SJCRH30 (cell line): Measurements from ENCODE around the genes KLRF2 and CLEC1A.

- RAMPAGE, long total RNA, result no peak
Measured at GRCh38 chr12:9126913-9127915, 11.5 kb upstream of the A2M start.

DNA sequence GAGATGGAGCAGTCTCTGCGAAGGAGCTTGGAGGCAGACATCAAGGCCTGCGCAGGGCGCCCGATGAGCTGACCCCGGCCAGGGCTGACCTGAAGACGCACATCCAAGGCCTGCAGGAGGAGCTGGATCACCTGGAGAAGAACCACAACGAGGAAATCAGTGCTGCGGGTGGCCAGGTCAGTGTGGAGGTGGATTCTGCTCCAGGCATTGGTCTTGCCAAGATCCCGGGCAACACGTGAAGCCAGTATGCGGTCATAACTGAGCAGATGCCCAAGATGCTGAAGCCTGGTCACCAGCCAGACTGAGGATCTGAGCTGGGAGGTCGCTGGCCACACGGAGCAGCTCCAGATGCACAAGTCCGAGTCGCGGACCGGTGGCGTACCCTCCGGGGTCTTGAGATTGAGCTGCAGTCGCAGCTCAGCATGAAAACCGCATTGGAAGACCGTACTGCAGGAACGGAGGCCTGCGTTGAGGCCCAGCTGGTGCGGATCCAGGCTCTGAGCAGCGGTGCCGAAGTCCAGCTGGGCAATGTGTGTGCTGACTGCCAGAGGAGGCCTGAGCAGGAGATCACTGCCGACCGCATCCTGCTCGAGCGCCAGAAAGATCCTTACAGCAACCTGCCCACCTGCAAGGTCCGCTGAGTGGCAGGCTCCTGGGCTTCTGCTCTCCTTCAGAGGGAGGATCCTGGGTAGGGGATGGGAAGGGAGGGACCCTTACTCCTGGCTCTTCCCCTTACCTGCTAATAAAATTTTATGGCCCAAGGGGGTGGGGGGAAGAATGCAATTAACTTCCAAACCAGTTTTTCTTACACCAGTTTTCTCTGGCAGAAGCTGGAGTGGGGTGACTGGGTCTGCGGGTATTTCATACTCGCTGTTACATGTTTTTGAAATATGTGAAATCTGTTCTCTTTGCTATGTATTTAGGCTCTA, 12.5 kb upstream of the A2M start:
- RAMPAGE, long total RNA, result no peak

DNA sequence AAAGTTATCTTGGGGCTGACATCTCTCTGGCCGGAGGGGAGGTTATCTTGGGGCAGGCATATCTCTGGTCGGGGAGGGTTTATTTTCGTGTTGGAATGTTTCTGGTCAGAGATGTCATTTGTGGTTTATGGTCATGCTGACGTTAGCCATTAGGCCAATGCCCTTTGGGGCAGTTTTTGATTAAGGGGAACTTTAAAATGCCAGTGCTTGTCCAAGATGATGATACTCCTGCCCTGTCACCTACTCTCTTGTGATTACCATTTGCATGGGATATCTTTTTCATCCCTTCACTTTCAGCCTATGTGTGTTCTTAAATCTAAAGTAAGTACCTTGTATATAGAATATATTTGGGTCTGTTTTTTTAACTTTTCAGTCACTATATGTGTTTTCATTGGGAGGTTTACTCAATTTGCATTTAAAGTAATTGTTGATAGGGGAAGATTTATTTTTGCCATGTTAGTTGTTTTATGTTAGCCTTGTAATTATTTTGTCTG, 29.1 kb upstream of the A2M start:
- RAMPAGE, long total RNA, result no peak

DNA sequence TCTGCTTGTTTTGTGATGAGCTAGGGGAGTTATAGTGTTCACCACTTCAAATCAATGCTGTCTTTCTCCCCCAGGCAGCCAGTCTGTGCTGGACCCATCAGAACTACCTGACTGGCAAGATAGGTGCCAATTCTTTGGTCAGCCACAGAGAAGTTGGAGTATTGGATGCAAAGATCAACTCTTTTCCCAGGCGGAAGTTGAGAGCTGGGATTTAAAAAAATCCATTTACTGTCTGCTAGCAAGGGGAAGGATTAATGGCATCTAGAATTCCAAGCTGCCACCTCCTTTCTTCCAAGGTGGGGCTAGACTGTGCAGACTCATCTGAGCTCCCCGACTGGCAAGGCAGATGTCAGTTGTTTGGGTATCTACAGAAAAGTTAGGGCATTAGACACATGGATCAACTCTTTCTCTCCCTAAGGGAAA, 31.0 kb upstream of the A2M start:
- RAMPAGE, long total RNA, result no peak

GRCh38 chr12:9240781-9241088, 32.5 kb upstream of the PZP start:
- RAMPAGE, long total RNA, result no peak

DNA sequence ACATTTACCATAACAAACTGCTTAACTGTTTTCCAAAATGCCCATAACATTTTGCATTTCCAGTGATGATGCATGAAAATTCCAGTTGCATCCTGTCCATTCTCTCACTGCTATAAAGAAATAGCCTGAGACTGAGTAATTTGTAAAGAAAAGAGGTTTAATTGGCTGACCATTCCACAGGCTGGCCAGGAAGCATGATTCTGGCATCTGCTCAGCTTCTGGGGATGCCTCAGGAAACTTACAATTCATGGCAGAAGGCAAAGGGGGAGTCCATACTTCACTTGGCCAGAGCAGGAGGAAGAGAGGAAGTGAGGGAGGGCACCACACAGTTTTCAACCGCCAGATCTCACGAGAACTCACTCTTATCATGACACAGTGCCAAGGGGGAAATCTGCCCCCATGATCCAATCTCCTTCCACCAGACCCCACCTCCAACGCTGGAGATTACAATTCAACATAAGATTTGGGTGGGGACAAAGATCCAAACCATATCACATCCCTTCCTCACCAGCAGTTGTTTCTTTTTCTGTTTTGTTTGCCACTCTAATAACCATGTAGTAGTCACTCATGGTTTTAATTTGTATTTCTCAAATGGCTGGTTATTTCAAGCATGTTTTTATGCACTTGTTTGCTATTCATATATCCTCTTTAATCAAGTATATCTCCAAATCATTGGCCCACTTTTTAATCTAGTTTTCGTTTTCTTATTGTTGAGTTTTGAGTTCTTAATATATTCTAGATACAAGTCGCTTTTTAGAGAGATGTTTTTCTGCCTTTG, 18.1 kb upstream of the CLEC2D start:
- RAMPAGE, long total RNA, result no peak

GRCh38 chr12:9674131-9674773, 4.7 kb downstream of the CLEC2D start:
- RAMPAGE, long total RNA, result no peak

DNA sequence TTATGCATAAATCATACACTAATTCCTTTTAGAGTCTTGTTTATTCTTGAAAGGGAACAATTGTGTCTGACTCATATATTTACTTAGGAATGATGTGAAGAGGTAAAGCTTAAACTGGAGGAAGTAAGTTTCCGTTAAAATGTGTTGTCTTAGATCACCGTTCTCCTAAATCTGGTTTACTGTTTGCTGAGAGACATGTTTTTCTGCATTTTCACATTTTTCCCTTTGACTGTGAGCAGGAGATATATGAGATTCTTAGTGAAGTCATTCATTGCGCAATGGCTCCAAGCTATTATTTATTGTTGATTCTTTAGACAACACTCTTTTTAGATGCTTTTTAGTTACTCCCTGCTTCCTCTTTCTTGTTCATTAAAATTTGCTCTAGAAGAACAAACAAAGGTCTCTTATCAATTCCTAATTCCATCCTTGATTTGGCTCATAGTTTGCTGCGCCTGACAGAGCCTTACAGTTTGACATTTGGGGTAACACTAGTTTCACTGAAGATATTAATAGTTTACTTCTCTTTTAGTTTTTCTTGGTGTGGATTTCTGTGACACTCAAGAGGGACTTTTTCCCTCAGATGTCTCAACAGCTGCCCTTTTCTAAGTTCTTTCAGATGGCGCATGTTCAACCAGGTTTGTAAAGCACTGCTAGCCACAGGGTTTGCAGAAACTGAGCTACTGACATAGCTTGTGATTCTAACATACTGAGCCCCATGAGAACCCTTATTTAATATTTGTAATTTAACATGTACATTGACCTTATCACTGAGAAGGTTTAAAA, 39.1 kb downstream of the CD69 start:
- RAMPAGE, long total RNA, result no peak

- RAMPAGE, long total RNA, result no peak
Measured at GRCh38 chr12:9731286-9731787, 29.4 kb downstream of the CD69 start.

DNA sequence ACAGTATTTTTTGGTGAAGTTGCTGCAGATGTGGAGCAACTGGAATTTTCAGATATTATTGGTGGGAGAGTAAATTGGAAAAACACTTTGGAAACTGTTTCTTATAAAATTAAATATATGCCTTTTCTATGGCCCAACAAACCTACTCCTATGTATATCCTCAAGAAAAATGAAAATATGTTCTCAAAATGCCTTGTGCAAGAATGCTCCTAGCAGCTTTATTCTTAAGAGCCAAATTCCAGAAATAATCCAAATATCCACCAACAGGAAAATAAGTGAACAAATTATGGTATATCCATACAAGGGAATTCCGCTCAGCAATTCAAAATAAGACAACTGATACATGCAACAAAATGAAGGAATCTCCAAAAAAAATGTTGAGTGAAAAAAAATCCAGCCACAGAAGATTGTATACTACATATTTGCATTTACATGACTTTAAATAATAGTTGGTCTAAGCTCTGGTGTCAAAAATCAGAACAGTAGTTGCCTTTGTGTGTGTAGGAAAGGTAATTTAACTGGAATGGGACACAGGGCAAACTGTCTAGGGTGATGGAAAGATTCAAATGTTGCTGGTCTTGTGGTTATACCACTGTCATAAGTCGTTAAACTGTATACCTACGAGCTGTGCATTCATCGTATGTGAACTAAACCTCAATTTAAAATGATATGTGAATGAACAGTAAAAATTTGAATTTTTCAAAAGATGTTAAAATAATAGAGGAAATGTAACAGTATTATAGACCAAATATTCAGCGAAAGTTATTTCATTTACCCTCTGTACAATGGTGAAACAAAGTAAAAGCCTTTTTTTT, 3.2 kb downstream of the CD69 start:
- RAMPAGE, long total RNA, result no peak

GRCh38 chr12:9776112-9776425, 15.4 kb upstream of the CD69 start:
- RAMPAGE, long total RNA, result no peak

DNA sequence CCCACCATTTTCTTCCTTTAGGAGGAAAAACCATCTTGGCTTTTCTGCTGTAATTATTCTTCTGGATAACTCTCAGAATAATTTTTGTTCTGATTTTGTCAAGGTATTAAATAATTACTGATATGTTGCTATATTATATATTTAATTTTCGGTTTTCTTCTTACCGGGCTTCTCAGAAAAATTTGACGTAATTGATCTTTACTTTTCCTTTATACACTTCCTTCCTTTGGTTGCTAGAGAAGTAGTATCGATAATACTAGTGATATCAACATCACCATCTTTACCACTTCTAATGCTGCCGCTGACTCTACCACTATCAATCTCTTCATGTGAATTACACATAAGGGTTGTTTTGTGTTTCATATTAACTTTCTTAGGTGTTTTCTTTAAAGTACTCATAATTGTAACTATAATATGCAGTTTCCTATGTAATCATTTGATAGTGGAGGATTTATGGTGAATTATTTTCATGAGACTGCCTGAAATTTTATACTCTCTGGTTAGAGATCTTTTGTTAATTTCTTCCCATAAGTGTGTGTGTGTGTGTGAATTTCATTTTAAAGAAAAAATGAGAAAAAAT, 30.9 kb upstream of the KLRF1 start:
- RAMPAGE, long total RNA, result no peak

GRCh38 chr12:9854165-9854875, 14.8 kb downstream of the CLEC2B start:
- RAMPAGE, long total RNA, result no peak

DNA sequence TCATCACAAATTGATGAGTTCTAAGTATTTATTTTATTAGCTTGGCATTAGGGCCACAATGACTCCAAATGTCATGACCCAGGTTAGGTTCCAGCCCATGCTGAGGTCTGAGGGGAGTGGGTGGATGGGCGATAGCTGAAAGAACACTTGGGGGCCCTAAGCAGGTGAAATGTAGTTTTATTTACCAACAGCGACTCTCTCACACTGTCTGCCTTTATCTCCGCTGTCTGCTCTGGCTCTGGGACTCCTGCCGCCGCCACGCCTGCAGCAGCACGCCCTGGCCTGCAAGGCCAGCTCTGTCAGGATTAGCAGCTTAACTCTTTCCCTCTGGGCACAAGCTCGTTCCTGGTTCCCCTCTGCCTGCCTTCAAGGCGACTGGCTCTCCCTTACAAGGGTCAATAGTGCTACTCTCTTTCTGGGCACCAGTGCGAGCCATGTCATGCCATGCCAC, 3.5 kb upstream of the CLEC2B start:
- RAMPAGE, long total RNA, result no peak

DNA sequence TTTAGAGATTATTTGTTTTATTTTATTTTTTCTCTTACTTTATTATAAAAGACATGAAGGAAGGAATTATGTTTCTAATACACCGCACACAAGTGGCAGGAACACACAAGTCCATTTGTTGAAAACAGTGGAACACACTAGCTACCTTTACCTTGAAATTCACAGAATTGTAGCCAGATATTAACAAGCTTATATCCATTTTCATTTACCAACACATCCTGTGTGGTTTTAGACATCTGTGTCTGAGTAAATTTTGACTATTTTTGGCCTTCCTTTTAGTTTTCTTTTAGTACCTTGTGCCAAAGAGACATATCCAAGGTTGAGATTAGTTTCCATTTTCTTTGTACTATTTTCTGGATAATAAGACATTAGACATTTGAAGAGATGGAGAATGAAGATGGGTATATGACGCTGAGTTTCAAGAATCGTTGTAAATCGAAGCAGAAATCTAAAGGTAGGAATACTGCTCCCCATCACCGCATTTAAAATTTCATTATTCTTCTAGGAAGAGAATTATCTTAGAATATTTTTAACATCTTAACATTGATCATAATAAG, at the start of gene KLRF2:
KLRF2 (plus strand) TSS at position 278 of the 557 bp plus-strand sequence.
- RAMPAGE, long total RNA, result no peak

DNA sequence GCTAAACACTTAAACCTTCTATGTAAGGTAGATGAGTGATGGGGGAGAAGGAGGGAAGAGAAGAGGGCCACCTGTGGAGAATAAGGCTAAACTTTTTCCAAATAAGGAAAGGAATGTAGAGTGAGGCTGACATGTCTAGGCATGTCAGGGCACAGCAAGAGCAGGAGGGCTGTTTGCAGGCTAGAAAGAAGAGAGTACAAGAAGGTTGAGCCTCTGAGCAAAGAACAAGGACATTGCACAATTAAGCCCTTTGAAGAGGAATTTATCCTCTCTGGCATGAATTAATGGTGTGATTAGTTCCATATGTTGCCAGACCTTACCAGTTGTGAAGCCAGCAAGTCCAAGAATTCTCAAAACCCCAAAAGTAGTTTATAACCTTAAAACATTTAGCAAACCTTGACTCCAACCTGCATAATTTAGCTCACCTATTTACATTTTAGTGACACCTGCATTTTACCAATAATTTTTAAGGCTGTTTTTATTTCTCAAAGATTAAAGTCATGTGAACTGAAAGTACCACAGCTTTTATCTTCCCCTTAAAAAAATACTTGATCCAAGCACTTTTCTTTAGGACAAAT, 20.9 kb downstream of the CLEC2A start:
- RAMPAGE, long total RNA, result no peak

DNA sequence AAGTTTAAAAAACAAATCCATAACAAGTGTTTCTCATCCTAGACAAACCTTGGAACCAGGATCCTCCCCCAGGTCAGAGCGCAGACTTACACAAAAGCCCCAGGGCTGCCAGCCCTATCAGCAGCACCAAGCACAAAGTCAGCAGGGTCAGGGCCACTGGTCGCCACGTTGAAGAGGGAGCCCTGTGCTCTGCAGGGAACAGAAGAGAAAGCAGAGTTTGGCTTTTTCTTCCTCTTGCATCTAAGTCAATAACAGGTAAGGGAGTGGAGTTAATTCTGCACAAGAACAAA, 9.8 kb downstream of the CLEC1A start:
- RAMPAGE, long total RNA, result no peak

GRCh38 chr12:10098669-10099247, at the start of gene CLEC1A:
TSS of gene CLEC1A (minus strand) at chr12:10098985.
- RAMPAGE, long total RNA, result no peak

- RAMPAGE, long total RNA, result no peak
Measured at GRCh38 chr12:10100765-10101252, 2.0 kb upstream of the CLEC1A start.

DNA sequence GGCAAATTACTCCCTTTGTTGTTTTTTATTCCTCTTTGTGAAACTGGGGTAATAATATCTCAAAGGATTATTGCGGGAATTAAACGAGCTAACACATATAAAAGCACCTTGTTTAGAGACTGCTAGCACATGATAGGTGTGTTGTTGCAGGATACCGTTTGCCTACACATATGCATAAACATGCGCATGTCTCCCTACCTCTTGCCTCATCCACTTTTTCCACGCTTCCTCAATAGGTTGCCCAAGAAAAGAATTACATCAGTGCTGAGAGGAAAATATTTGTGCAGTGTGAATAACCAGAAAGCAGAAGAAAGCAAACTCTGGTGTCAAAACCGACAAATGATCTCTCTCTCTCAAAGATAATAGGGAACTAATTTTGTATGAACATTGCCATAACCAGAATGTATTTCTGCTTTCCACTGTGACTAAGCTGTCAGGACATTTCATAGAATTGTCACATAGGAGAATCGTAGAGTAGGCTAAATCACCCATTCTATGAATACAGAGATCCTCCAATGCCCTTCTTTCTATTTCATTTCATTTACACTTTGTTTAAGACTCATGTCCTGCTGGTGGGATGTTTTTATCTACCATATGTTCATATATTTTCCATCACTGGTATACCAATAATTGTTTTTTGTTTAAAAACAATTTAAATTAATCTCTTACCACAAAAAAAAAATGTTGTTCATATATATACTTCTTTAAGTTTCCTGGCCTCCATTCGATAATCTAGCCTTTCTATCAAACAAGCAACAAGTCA, 1.2 kb downstream of the CLEC7A start:
- RAMPAGE, long total RNA, result no peak